ENCODE data around the gene IL24.

CAGE:
- cytosol, long polyA minus RNA: no peak
- cytosol, long polyA plus RNA: no peak
- long polyA plus RNA: no peak
- nucleus, long polyA minus RNA: no peak
- nucleus, long polyA plus RNA: no peak
Observed at GRCh38 chr1:206521052-206521593, 13.8 kb downstream of the RASSF5 start.

DNA sequence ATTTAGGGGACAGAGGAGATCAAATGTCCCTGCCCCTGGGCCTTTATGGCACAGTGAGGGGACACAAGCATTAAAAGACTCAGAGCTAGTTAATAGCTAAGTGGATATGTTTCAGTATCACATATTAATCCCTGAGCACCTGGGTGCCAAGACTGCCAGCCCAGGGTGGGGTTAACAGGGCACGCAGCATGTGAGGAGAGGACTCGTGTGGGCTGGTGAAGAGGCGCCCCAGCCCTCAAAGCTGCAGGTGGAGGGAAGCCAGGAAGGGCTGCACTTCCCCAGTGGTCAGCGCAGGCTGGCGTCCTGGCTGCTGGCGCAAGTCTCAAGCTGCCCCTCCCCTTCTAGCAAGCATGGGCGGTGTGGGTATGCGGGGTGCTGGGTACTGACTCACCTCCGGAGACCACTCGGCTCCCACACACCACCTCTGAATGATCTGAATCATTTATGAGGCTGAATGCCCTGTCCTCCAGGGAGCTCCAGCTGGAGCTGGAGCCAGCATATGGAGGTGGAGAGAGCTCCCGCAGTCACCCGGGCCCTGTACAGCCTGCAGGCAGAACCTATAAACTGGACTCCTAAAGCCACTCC is 44.0 kb downstream of the EIF2D start:
CAGE:
- cytosol, long polyA minus RNA: no peak
- cytosol, long polyA plus RNA: no peak
- long polyA plus RNA: no peak
- nucleus, long polyA minus RNA: no peak
- nucleus, long polyA plus RNA: no peak

GRCh38 chr1:206588820-206589750 is 23.2 kb downstream of the EIF2D start:
CAGE:
- cytosol, long polyA minus RNA: no peak
- cytosol, long polyA plus RNA: no peak
- long polyA plus RNA: no peak
- nucleus, long polyA minus RNA: no peak
- nucleus, long polyA plus RNA: no peak

GRCh38 chr1:206711406-206711866 is 26.7 kb downstream of the MAPKAPK2 start:
CAGE:
- cytosol, long polyA minus RNA: no peak
- cytosol, long polyA plus RNA: no peak
- long polyA plus RNA: no peak
- nucleus, long polyA minus RNA: no peak
- nucleus, long polyA plus RNA: no peak

DNA sequence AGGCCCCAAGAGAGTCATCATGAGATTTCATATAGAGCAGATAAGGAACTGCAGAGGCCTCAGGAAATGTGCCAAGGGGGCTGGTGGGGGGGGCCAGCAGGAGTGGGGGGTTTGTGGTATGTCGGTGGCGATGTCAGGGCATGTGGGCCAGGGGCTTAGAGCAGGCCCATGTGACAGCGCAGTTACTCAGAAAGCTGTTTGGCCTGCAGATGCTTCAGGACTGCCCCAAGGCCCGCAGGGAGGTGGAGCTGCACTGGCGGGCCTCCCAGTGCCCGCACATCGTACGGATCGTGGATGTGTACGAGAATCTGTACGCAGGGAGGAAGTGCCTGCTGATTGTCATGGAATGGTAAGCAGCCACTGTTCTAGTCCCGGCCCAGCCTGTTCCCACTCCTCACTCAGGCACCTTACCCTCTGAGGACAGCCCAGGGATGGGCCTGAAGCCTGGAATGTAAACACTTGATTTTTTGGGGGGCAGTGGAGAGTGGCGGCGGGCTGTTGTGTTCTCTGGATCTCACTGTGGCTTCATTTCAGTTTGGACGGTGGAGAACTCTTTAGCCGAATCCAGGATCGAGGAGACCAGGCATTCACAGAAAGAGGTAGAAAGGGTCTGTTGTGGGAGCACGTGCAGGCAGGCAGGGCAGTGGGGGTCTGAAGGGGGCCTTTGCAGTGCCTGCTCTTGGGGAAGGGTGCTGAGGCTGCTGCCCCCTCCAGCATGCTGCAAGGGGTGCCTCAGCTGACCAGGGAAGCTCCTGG is 41.9 kb upstream of the IL19 start:
CAGE:
- cytosol, long polyA minus RNA: no peak
- cytosol, long polyA plus RNA: no peak
- long polyA plus RNA: no peak
- nucleus, long polyA minus RNA: no peak
- nucleus, long polyA plus RNA: no peak

CAGE:
- cytosol, long polyA minus RNA: no peak
- cytosol, long polyA plus RNA: no peak
- long polyA plus RNA: no peak
- nucleus, long polyA minus RNA: no peak
- nucleus, long polyA plus RNA: no peak
Observed at GRCh38 chr1:206734713-206735712, 35.6 kb upstream of the IL19 start.

DNA sequence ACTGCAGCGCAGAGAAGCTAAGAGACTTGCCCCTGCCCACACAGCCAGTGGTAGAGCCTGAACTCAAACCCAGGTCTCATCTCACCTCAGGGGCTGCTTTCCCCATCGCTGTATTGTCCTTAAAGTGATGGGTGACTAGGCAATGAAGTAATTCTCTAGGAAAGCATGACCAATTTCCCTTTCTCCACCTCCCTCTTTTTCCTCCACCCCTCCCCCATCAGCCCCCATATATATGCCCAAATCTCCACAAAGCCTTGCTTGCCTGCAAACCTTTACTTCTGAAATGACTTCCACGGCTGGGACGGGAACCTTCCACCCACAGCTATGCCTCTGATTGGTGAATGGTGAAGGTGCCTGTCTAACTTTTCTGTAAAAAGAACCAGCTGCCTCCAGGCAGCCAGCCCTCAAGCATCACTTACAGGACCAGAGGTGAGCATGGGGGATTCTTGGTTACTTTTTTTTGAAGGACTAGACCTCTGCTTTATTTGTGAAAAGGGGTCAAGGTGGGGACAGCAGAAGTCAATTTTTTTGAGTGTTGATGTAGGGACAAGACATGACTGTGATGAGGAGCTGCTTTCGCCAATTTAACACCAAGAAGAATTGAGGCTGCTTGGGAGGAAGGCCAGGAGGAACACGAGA is at the start of gene IL24:
Gene IL24 (plus strand): TSS at position 257 of the 639 bp plus-strand sequence.
CAGE:
- cytosol, long polyA minus RNA: no peak
- cytosol, long polyA plus RNA: start-site peak on the plus strand centred at position 259 of the sequence, 5 bp wide, 8 and 18 reads in 2 replicates
- long polyA plus RNA: start-site peak on the plus strand centred at position 259 of the sequence, 5 bp wide, 22 and 50 reads in 2 replicates
- nucleus, long polyA minus RNA: no peak
- nucleus, long polyA plus RNA: start-site peak on the plus strand centred at position 258 of the sequence, 8 bp wide, 37 and 99 reads in 2 replicates

DNA sequence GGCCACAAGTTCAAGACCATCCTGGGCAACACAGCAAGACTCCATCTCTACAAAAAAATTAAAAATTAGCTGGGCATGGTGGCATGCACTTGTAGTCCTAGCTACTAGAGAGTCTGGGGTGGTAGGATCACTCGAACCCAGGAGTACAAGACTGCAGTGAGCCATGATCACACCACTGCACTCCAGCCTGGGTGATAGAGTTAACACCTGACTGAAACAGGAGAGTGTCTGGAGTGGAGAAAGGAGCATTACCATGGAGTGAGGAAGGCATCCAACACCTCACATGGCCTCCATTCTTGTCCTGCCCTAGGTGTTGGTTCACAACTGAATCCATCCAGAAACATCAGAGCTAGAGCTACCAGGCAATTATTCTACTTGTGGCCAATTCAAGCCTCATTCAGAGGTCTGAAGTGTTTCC is 345 bp downstream of the FCMR start:
CAGE:
- cytosol, long polyA minus RNA: no peak
- cytosol, long polyA plus RNA: no peak
- long polyA plus RNA: no peak
- nucleus, long polyA minus RNA: no peak
- nucleus, long polyA plus RNA: no peak

GRCh38 chr1:207017677-207017964 is 14.9 kb downstream of the C1orf116 start:
CAGE:
- cytosol, long polyA minus RNA: no peak
- cytosol, long polyA plus RNA: no peak
- long polyA plus RNA: no peak
- nucleus, long polyA minus RNA: no peak
- nucleus, long polyA plus RNA: no peak

CAGE:
- cytosol, long polyA minus RNA: no peak
- cytosol, long polyA plus RNA: no peak
- long polyA plus RNA: no peak
- nucleus, long polyA minus RNA: start-site peak on the plus strand at chr1:207021428-207021524, 5 reads
- nucleus, long polyA plus RNA: no peak
Observed at GRCh38 chr1:207021216-207021541, 11.4 kb downstream of the C1orf116 start.

GRCh38 chr1:207074455-207075581 is 13.8 kb upstream of the C4BPB start:
CAGE:
- cytosol, long polyA minus RNA: start-site peak on the plus strand at chr1:207075068-207075130, 20 reads
- cytosol, long polyA plus RNA: no peak
- long polyA plus RNA: no peak
- nucleus, long polyA minus RNA: no peak
- nucleus, long polyA plus RNA: no peak

CAGE:
- cytosol, long polyA minus RNA: no peak
- cytosol, long polyA plus RNA: no peak
- long polyA plus RNA: no peak
- nucleus, long polyA minus RNA: no peak
- nucleus, long polyA plus RNA: no peak
Observed at GRCh38 chr1:207105917-207106498, 2.0 kb downstream of the C4BPA start.

DNA sequence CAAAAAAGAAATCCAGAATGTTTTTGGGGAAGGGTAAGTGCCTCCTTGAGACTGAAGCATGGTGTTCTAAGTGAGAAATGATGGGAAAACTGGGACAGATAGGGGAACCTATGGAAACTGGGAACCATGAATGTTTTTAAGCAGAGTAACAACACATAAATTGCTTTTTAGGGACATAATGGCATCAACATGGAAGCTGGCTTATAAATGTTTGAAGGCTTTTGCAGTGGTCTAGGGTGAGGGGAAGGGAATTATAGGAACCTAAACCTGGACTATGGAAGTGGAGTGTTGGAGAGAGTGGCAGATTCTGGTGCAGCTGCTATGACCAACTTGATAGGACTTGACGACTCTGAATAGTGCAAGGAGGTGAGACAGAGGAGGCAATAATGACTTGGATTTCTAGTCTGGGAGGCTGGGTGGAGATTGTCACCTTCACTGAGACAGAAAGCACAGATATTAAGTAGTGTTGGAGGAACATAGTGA is 3.6 kb downstream of the C4BPA start:
CAGE:
- cytosol, long polyA minus RNA: no peak
- cytosol, long polyA plus RNA: no peak
- long polyA plus RNA: no peak
- nucleus, long polyA minus RNA: no peak
- nucleus, long polyA plus RNA: no peak

DNA sequence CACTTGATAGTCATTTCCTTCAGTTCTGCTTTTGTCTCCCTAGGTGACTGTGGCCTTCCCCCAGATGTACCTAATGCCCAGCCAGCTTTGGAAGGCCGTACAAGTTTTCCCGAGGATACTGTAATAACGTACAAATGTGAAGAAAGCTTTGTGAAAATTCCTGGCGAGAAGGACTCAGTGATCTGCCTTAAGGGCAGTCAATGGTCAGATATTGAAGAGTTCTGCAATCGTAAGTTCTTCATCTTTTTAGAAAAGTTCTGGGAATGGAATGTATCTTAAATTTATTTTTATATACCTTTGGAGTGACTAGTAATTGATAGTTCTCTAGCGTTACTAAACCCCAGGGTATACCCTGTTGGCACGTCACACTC is 846 bp downstream of the CD55 start:
CAGE:
- cytosol, long polyA minus RNA: no peak
- cytosol, long polyA plus RNA: no peak
- long polyA plus RNA: no peak
- nucleus, long polyA minus RNA: no peak
- nucleus, long polyA plus RNA: no peak

GRCh38 chr1:207332856-207333147 is 11.3 kb downstream of the CD55 start:
CAGE:
- cytosol, long polyA minus RNA: no peak
- cytosol, long polyA plus RNA: no peak
- long polyA plus RNA: no peak
- nucleus, long polyA minus RNA: no peak
- nucleus, long polyA plus RNA: no peak

GRCh38 chr1:207357321-207358019 is 36.0 kb downstream of the CD55 start:
CAGE:
- cytosol, long polyA minus RNA: no peak
- cytosol, long polyA plus RNA: no peak
- long polyA plus RNA: no peak
- nucleus, long polyA minus RNA: no peak
- nucleus, long polyA plus RNA: no peak

DNA sequence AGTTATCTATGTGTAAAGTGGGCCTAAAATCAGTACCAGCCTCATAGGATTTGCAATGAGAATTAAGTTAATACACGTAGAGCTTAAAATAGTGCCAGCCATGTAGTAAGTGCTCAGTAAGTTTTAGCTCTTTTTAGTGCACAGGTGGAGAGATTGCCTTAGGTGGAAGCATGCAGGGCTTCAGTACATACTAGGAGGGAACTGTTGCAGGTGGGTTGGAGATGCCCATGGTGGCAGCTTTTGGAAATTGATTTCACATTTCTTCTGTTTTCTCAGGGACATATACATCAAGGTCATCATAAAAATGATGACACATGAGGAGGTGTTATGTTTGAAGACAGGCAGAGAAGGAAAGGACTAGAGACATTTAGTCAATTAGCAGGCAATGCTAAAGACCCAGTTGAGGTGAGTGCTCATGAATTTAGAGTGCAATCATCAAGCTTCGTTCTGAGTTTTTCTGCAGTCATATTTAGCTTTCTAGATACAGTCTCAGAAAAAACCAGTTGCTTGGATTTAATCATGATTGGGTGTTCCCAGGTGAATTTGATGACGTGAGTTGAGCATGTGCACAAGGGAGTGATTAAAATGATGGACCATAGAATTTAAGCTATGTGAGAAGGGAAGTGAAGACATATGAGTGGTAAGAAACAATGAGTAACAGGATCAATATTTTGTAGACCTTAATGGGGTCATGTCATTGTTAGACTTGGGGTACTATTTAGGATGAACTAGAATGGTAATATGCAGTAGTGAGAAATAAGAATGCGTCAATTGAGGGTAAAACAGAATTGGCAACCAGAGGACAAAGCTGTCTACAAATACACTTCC is 41.1 kb downstream of the CD55 start:
CAGE:
- cytosol, long polyA minus RNA: no peak
- cytosol, long polyA plus RNA: no peak
- long polyA plus RNA: no peak
- nucleus, long polyA minus RNA: no peak
- nucleus, long polyA plus RNA: no peak

CAGE:
- cytosol, long polyA minus RNA: no peak
- cytosol, long polyA plus RNA: no peak
- long polyA plus RNA: no peak
- nucleus, long polyA minus RNA: no peak
- nucleus, long polyA plus RNA: no peak
Observed at GRCh38 chr1:207453569-207453932, 577 bp upstream of the CR2 start.

GRCh38 chr1:207755953-207756695 is 4.3 kb downstream of the CD46 start:
CAGE:
- cytosol, long polyA minus RNA: no peak
- cytosol, long polyA plus RNA: no peak
- long polyA plus RNA: no peak
- nucleus, long polyA minus RNA: no peak
- nucleus, long polyA plus RNA: no peak

DNA sequence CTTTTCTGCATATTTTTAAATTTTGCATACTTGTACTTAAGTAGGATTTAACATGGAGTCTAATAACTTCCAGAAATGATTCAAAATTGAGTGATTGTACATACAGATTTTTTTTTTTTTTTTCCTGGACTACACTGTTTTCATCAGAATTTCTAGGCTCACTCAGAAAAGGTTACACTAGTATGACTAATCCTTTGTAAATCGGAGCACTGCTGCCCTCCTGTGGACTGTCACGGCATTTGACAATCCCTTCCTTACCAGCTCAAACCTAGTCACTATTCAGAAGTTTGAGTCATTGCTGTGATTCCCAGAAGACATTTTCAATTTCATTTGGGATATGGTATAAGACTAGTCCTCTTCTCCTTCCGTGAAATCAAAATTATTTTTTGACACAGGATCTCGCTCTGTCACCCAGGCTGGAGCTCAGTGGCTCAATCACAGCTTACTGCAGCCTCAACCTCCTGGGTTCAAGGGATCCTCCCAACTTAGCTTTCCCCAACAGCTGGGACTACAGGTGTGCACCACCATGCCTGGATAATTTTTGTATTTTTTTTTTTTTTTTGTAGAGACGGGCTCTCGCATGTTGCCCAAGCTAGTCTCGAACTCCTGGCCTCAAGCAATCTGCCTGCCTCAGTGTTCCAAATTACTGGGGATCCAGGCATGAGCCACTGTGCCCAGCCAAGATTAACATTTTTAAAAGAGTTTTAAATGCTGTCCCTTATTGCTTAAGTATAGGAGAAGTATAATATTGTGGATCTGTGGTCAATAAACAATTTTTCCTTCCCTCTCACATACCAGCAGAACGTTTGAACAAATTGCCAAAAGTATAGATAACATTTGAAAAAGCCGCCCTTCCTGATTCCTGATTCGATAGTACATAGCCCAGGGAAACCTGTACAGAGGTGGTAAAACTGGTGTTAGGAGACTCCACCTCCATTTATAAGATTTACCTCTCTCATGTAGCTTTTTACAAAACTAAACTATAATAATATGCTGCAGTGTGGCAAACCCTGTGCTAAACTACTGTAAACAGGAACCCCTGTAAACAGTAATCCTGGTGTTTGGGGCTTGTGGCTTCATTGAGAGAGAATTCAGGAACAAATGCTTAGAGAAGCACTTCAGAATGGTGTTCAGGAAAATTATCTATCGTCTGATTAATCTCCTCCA is 45.8 kb downstream of the CD46 start:
CAGE:
- cytosol, long polyA minus RNA: no peak
- cytosol, long polyA plus RNA: no peak
- long polyA plus RNA: no peak
- nucleus, long polyA minus RNA: no peak
- nucleus, long polyA plus RNA: no peak